Bronchus fibroblast of lung (primary cell): ENCODE measurements around a stretch of chr14.

GRCh38 chr14:100349031-100349796 is 25.9 kb downstream of the WARS1 start:
- RAMPAGE, long total RNA = no peak

GRCh38 chr14:100388630-100389128 is 12.4 kb downstream of the WDR25 start:
- RAMPAGE, long total RNA = no peak

DNA sequence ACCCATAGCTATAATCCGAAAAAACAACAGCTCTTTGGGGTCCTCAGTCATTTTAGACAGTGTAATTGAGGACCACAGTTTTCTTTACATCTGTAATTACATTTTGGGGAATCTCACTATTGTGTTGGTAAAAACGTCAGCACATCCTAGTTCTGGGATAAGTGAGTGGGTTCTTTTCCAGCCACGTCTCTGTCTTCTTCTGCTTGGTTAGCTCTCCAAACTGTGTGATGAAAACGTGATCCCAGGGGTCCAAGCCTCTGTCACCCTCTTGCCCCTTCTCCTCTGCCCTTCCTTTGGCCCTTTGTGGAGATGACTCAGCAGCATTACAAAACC is 15.9 kb downstream of the WDR25 start:
- RAMPAGE, long total RNA = no peak

DNA sequence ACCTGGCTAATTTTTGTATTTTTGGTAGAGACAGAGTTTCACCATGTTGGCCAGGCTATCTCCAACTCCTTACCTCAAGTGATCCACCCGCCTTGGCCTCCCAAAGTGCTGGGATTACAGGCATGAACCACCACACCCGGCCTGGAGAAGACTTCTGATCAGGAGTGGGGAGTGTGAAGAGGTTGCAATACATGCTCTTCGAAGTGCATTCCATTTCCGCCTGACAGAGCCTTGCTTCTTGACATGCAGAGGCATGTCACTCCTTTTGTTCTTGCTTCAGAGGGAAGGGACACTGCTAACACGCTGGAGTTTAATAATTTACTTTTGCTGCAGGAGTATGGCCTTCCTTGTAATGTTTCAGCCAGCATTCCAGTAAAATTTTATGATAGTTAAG is 21.7 kb downstream of the WDR25 start:
- RAMPAGE, long total RNA = no peak

DNA sequence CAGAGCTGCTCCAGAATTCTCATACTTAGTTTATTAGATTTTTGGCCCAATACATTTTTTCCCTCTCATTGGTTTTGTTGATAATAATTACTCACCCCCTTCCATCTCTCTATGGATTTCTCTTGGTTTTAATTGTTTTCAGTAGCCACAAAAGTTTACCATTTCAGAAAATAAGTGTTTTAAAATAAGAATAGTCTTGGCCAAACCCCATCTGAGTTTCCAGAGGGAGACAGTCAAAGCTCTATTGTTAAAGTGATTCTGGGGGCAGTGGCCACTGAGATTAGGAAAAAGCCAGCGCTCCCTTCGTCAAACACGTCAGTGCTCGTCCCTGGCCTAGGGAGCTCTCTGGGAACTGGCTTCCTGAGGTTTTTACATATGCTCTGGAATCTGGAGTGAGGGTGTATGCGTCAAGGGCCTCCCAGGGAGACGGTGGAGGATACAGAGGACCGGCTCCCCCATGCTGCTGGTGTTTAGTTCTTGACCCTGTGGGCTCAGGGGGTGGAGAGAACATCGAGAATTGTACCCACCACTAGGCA is 33.7 kb downstream of the WDR25 start:
- RAMPAGE, long total RNA = no peak

GRCh38 chr14:100425025-100425557 is 48.8 kb downstream of the WDR25 start:
- RAMPAGE, long total RNA = no peak

GRCh38 chr14:100562841-100563137 is 24.4 kb downstream of the BEGAIN start:
- RAMPAGE, long total RNA = no peak

- RAMPAGE, long total RNA = no peak
Observed at GRCh38 chr14:100676063-100676678, 50.5 kb upstream of the DLK1 start.

GRCh38 chr14:100711218-100711910 is 15.3 kb upstream of the DLK1 start:
- RAMPAGE, long total RNA = no peak

- RAMPAGE, long total RNA = no peak
Observed at GRCh38 chr14:100828988-100829958, 74.2 kb downstream of the RTL1 start.

- RAMPAGE, long total RNA = no peak
Observed at GRCh38 chr14:101496338-101496929, 265.1 kb upstream of the PPP2R5C start.

DNA sequence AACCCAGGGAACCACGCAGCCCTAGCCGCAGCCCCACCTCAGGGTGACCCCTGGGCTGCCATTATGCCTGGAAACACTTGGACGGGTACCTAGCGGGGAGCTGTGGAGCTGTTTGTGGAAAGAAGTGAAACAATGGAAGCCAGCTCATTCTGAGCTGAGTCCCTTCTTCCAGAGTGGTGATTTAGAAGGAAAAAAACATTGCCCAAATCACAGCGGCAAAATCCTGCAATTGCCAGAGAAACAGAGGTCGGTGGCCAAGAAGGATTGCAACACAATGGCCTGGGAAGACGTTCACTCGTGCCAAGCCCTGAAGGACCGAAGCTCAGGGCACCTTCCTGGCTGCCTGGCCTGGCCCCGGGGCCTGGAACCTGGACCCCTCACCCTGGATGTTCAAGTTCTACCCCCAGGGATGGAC is 240.6 kb upstream of the PPP2R5C start:
- RAMPAGE, long total RNA = no peak

DNA sequence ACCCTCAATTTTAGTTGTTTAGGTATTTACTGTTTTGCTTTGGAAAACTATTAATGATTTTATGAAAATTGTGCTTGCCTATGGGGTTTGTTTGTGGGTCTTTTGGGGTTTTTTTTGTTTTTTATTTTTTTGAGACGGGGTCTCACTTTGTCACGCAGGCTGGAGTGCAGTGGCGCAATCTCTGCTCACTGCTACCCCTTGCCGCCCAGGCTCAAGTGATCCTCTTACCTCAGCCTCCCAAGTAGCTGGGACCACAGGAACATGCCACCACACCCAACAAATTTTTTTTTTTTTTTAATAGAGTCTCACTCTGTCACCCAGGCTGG is 1.6 kb downstream of the PPP2R5C start:
- RAMPAGE, long total RNA = no peak

DNA sequence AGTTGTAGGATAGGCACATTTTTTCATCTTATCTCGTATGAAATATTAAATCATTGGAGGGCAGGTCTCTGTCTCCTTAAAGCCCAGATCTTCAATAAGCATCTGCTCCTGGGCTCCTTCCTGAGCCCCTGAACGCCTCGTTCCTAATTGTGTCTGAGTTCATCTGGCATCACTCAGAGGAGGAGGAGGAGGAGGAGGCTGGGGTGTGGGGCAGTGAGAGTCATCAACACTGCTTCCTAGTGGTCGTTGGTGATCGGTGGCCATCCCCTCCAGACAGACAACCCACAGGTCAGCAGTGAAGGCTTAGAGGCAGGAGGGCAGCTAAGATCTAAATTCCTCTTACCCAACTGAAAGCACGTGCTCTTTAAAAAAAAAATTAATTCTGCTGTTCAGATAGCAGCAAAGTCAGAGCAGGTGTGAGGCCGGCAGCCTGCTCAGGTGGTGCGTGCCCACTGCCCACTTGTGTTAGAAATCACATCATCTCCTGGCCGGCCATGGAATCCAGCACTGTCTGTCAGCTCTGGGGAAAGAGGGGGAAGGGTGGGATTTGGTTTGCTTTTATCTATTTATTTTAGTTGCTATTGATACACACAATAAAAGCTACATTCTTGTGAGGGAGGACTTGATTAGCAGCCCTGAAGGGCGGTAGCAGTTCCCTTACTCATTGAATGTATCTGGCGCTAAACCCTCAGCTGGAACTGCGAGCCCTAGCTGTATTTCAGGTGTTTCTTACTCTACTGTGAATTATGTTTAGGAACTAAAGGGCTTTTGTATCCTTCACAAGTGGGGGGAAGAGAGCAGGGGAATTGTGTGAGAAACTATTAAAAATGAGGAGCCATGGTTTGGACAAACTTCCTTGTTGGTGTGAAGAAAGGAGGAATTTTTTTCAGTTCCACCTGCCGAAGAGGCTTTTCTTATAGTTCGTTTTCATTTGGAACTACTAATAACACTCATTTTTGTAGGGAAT is 46.7 kb downstream of the PPP2R5C start:
- RAMPAGE, long total RNA = no peak

GRCh38 chr14:101825494-101826371 is 64.2 kb downstream of the PPP2R5C start:
- RAMPAGE, long total RNA = no peak

DNA sequence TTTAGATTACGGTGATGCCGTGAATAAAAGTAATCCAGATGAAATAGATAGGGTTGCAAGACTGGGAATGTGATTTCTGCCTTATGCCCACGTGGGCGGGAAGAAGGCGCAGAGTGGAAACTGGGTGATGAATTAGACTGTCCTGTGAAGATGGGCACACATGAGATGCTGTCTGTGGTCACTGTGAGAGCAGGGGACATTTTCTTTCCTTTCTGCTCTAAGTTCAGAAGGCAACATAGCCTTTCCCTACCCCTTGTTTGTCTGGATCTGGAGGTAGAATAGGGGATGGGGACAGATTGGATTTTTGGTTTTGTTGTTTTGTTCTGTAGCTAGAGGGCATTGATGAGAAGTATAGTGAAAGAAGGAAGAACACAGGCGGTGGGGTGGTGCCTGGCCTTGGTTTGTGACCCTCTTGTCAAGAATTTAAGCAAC is 97.8 kb downstream of the PPP2R5C start:
- RAMPAGE, long total RNA = no peak

- RAMPAGE, long total RNA = no peak
Observed at GRCh38 chr14:101864466-101865060, 99.8 kb upstream of the DYNC1H1 start.

DNA sequence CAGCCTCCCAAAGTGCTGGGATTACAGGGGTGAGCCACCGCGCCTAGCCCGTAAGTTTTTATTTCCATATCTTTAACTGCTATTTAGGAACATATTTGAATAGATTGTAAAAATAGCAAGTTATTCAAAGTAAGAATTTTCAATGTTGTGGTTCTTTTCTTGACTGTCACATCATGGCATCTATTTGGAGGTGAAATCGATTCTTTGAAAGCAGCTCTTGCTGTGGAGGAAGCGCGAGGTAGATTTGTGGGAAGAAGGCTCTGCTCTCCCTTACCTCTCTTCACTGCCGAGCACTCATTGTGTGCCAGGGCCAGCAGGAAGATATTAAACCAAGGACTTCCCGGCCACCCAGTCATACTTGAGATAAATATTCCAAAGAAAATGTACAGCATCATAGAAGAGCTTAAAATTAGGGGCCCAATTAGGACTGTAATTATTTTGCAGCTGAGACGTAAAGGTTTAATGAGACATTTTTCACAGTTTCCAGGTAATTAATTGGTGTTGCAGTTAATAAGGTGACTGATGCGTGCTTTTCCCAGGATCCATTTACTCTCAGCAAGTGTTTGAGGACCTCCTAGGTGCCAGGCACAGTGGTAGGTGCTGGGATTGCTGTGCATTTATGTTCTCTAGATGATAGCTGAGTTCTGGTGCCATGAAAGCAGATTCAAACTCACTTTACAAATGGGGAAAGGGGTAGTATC is 89.2 kb upstream of the DYNC1H1 start:
- RAMPAGE, long total RNA = no peak

DNA sequence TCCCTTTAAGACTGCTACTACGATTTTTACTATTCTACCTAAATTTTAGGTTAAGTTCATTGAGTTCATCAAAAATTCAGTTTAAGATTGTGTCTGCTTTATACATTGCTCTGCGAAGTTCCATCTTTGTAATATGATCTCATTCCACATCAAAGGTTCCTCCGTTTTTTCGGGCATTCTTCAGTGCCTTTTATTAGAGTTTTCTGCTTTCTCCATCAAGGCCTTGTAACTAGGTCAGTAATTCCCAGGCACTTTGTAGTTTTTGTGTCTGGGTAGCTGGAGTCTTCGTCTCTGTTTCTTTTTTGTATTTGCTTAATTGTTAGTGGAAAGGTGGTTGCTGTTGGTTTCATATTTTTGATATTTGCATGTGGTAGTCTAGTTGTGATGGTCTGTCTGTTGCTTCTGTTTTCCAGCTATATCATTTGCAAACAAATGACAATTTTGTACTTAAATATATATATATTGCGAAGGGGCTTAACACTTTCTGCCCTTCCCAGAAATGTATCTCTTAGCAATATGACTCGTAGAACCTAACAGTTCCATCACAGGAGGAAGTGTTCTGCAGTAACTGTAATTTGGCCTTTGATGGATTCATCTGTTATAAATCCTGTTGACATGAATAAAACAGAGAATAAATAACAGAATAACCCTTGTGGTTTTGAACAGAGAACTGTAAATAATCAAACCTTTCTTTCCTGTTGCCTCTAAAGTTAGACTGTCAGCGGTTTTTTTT is 88.5 kb upstream of the DYNC1H1 start:
- RAMPAGE, long total RNA = no peak

GRCh38 chr14:101929504-101929885 is 34.9 kb upstream of the DYNC1H1 start:
- RAMPAGE, long total RNA = no peak